Smooth muscle cell (in vitro differentiated cells): Measurements from ENCODE around the genes INPP5D and DGKD.

DNA sequence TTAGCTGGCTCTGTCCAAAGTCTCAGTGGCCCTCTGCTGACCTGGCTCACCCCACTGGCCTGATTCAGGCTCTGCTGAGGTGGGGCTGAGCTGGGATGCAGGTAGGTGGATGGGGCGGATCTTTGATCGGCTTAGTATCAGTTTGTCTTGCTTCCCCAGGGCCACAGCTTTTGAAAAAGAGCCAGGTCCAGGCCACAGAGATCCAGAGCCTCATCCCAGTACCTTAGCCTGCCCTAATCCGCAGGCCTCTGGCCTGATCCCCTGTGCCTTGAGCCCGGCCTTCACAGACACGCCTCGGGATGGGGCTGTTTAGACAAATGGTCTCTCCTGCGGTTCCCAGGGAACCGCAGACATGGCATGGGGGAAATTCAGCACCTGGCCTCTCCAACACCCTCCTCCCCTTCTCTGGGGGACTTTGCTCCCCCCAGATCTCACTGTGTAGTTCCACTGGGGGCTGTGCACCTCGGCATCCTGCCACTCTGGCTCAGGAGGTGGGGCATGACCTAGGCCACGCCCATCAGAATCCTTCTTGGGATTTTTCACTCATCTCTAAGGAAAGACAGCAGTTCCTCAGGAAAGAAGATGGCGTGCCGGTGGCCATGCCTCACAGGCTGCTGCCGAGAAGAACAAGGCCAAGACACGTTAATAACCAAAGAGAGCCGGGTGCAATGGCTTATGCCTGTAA, 3.4 kb downstream of the NMUR1 start:
- RAMPAGE, long total RNA, result no peak

DNA sequence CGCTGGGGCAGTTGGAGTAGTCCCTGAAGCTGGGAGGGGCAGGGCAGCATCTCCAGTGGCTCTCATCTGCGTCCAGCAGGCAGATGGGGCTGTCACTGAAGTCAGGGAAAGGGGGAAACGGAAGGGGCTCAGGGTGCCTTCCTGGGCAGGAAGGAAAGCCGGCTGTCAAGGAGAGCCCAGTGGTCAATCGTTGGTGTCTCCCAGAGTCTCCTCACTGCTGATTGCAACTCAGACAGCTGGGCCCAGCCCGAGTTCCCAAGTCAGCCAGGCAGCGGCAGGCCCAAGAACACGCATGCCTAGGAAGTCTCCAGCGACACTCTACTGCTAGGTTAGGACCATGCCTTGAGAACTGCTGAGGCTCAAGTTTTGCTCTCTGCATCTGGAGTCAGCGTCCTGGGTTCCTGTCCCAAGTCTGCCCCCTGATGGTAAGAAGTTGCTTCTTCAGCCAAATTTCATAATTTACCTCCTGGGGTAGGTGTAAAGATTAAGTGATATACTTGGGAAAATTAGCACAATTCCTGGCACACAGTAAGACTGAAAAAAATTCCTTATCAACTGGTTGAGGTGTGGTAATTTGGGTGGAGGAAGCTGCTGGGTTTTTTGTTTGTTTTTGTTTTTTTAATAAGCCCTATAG, 27.5 kb upstream of the NMUR1 start:
- RAMPAGE, long total RNA, result no peak

DNA sequence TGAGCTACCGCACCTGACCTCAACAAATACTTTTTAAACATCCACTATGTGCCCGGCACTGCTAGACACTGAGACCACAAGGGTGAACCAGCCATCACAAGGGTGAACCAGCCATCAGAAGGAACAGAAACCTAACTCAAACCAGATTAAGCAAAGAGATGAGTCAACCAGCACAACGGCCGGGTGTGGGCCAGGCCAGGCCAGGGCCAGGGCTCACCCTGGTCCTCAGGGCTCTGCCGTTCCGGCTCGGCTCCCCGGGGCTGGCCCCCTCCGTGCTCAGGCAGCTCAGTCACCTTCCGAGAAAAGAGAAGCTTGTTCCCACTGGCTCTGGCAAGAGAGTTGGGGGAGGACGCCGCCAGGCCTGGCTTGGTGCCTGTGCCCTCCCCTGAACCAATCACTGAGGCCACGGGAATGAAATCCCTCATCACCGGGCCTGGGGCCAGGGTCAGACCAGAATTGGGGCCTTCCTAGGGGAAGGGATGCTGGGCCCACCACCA, 4.5 kb downstream of the TEX44 start:
- RAMPAGE, long total RNA, result no peak

DNA sequence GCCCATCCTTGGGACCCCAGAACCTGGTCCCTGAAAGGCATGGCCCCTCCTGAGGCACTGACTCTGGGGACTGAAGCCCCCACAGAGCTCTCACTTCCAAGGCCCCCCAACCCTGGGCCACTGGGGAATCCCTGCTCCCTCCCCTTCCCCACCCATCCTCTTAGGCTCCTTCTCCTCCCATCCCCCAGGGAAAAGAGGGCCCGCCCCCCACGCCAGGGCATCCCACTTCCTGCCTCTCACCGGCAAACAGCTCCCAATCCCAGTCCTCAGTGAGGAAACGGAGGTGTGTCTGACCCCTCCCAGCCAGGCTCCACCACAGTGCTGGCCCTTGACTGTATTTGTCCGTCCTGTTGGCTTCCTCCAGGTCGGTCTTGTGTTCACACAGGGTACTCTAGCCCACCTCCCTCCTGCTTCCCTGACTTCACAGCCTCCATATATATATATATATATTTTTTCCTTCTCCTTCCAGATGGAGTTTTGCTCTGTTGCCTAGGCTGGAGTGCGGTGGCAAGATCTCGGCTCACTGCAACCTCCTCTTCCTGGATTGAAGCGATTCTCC, 34.9 kb upstream of the PTMA start:
- RAMPAGE, long total RNA, result no peak

GRCh38 chr2:231710028-231710888, 1.9 kb downstream of the PTMA start:
- RAMPAGE, long total RNA, result no peak

DNA sequence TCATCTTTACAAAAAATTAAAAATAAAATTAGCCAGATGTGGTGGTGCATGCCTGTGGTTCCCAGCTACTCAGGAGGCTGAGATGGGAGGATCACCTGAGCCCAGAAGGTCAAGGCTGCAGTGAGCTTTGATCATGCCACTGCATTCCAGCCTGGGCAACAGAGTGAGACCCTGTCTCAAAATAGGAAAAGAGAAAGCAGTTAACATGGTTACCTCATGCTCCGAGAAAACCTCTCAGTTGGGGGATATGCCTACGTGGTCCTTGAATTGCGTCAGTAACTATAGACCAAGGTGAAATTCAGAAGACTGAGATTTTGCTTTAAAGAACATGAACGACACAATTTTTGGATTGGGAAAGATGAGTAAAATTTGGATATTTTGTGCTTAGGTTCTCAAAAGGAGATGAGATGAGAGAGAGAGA, 188.4 kb upstream of the ALPP start:
- RAMPAGE, long total RNA, result no peak

GRCh38 chr2:232319847-232320277, 58.7 kb upstream of the ALPP start:
- RAMPAGE, long total RNA, result no peak

DNA sequence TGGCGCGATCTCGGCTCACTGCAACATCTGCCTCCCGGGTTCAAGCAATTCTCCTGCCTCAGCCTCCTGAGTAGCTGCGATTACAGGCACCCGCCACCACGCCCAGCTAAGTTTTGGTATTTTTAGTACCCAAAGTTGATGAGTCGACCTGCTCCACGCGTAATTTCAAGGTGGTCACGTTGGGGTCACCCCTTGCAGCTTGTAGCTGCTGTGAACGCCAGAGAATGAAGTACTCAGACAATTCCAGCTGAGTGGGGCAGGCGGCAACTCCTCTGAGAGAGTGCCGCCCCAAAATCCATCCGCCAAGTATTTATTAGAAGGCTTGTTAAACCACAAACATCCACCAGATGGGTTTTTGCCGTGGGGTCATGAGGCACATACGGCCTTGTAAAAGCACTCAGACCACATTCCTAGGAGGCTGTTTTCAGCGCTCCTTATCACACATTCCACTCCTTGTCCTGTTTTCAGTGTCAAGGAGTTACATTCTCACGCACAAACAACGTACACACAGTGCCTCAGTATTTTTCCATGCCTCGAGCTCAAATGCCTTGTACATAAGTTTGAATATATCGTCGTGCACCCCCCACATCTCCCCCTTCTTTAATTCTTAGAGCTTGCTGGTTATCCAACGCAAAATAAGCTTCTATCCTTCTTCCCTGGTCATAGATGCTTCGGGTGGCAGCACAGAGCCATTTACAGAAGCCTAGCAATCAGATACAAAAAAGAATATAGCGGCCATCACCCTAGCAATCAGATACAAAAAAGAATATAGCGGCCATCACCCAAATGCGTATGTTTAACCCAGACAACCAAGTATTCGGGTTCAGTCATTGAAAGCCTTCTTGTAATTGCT, 7.2 kb downstream of the ALPP start:
- RAMPAGE, long total RNA, result no peak

- RAMPAGE, long total RNA, result no peak
These were observed 7.9 kb downstream of the ALPP start for GRCh38 chr2:232386355-232386925.

DNA sequence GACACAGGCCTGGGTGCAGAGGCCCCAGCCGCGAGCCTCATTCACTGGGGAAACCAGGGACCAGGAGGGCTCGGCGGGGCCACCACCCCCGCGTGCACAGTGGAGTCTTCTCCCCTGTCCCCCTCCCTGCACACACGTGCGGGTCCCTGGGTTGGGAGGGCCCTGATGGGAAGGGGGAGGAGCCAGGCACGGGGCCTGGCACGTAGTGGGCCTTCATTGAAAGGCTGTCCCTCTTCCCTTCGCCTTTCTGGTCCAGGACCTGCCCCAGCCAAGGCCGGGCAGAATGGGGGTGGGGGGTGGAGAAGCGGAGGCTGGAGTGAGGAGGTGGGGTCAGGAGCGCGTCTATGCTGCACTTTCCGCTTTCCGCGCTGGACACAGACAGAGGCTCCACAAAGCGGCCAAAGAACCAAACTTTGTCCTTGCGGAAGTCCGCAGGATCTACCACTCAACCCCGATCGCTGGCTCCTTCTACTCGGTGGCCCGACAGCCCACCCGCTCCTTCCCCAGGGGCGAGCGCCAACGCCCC, 9.1 kb downstream of the ALPP start:
- RAMPAGE, long total RNA, result no peak

GRCh38 chr2:232539878-232540110, 302 bp downstream of the CHRNG start:
- RAMPAGE, long total RNA, result no peak

GRCh38 chr2:232748877-232749287, 27.5 kb downstream of the KCNJ13 start:
- RAMPAGE, long total RNA, result no peak

GRCh38 chr2:232988437-232988917, 24.6 kb downstream of the NGEF start:
- RAMPAGE, long total RNA, result no peak

GRCh38 chr2:233059543-233060518, at the start of gene INPP5D:
Gene INPP5D (plus strand): TSS chr2:233060342.
- RAMPAGE, long total RNA, result no peak

DNA sequence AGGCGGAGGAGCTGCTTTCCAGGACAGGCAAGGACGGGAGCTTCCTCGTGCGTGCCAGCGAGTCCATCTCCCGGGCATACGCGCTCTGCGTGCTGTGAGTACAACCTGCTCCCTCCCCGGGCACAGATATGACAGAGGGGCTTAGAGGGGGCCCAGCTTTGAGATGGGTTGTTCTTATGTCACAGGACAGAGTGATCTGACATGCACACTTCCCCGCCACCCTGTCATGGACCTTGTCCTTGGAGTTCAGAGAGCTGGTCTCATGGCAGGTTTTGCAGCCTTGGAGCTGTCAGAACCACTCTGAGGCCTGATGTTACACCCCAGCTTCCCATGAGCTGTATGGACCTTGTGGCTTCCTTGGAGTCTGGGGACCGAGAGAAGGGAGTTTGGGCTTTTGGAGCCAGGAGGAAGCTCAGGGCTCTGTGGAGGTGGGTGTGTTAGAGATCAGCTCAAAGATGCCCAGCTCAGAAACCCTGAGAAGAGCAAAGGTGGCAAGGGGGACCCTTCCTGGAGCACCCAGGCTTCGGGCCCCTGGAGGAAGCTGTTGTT, 451 bp downstream of the INPP5D start:
- RAMPAGE, long total RNA, result no peak

- RAMPAGE, long total RNA, result no peak
These were observed 2.7 kb downstream of the INPP5D start for GRCh38 chr2:233062794-233063215.

DNA sequence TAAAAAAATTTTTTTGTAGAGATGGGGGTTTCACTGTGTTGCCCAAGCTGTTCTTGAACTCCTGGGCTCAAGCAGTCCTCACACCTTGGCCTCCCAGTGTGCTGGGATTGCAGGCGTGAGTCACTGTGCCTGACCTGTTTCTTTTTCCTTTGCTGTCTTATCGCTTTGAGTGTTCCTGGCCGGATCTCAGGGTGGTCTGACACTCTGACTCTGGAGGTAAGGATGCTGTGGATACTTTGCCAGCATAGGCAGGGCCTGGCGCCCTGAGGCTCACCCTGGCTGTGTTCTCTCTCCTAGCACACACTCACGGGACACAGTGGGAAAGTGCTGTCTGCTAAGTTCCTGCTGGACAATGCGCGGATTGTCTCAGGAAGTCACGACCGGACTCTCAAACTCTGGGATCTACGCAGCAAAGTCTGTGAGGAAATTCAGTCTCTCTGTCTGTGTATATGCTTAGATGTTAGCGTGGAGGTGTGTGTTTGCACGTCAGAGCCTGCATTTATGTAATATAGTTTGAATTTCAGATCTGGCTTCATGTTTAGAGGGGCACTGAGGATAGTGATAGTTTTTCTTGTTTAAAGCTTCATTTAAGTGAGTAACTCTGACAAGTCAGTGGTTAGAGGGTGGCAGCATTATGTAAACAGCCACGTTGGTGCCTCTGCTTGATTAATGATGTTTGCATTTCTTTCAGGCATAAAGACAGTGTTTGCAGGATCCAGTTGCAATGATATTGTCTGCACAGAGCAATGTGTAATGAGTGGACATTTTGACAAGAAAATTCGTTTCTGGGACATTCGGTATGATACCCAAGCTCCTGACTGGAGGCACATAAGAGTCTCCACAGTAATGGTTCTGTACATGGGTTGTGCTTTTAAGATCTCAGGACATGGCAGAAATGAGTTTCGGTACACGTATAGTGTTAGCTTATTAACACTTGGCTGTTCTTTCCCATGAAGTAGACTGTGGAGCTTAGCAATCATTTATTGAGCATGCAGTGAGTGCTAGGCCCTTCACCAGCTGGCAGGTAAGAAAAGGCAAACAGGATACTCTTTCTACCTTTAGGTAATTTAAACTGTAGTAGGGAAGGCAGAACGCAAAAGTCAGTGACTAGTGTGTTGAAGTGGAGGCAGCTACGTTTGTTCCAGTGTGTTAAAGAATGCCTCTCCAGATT, 17.7 kb upstream of the SAG start:
- RAMPAGE, long total RNA, result no peak

GRCh38 chr2:233296969-233297504, 10.6 kb upstream of the SAG start:
- RAMPAGE, long total RNA, result no peak

GRCh38 chr2:233331520-233332177, 22.6 kb upstream of the DGKD start:
- RAMPAGE, long total RNA, result no peak

GRCh38 chr2:233353987-233354646, at the start of gene DGKD:
Gene DGKD (plus strand): TSS chr2:233354494.
- RAMPAGE, long total RNA, result no peak